Measurements from ENCODE around the gene FAM133B.

- PRO-cap = no peak
- RAMPAGE, long total RNA, 3 experiments = no peak in any of the 3 experiments
Observed at GRCh38 chr7:91875712-91876037, 4.8 kb downstream of the MTERF1 start.

DNA sequence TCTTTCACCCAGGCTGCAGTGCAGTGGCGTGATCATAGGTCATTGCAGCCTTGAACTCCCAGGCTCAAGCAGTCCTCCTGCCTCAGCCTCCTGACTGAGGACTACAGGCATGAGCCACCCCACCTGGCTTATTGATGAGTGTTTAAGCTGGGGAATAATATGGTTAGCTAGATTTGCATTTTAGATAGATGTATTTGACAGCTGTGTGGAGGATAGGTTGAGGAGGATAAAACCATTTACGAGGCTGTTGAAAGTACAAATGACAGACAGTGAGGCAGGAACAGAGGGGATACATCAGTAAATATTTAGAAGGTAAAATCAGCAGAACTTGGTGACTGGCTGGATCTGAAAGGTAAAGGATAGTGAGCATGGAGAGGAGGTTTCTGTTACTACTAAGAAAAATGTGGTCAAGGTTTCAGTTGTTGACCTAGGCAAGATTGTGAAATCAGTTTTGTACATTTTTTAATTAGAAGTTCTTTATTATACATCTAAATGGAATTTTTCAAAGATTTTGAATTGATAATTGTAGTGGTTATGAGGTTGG, 12.3 kb downstream of the AKAP9 start:
- PRO-cap = no peak
- RAMPAGE, long total RNA, 3 experiments = no peak in any of the 3 experiments

DNA sequence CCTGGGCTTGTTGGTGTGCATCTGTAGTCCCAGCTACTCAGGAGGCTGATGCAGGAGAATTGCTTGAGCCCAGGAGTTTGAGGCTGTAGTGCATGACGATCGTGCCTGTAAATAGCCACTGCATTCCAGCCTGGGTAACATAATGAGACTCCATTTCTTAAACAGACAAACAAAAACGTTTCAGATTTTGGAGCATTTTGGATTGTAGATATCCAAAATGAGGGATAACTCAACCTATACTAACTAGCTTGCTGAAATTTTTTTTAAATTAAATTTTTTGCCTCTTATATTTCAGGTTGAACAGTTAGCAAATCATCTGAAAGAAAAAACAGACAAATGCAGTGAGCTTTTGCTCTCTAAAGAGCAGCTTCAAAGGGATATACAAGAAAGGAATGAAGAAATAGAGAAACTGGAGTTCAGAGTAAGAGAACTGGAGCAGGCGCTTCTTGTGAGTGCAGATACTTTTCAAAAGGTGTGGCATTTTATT, 64.5 kb downstream of the CYP51A1 start:
- PRO-cap = no peak
- RAMPAGE, long total RNA, 3 experiments = no peak in any of the 3 experiments

DNA sequence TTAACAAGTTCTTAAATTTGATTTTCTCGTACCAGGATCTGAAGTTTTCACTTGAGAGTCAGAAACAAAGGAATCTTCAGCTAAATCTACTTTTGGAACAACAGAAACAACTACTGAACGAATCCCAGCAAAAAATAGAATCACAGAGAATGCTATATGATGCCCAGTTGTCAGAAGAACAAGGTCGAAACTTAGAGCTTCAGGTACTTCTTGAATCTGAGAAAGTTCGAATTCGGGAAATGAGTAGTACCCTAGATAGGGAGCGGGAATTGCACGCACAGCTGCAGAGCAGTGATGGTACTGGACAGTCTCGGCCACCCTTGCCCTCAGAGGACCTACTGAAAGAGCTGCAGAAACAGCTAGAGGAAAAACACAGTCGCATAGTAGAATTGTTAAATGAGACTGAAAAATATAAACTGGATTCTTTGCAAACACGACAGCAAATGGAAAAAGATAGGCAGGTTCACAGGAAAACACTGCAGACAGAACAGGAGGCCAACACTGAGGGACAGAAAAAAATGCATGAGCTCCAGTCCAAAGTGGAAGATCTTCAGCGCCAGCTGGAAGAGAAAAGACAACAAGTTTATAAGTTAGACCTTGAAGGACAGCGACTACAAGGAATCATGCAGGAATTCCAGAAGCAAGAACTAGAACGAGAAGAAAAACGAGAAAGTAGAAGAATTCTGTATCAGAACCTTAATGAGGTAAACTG, 37.5 kb downstream of the CYP51A1 start:
- PRO-cap = no peak
- RAMPAGE, long total RNA, 3 experiments = no peak in any of the 3 experiments

DNA sequence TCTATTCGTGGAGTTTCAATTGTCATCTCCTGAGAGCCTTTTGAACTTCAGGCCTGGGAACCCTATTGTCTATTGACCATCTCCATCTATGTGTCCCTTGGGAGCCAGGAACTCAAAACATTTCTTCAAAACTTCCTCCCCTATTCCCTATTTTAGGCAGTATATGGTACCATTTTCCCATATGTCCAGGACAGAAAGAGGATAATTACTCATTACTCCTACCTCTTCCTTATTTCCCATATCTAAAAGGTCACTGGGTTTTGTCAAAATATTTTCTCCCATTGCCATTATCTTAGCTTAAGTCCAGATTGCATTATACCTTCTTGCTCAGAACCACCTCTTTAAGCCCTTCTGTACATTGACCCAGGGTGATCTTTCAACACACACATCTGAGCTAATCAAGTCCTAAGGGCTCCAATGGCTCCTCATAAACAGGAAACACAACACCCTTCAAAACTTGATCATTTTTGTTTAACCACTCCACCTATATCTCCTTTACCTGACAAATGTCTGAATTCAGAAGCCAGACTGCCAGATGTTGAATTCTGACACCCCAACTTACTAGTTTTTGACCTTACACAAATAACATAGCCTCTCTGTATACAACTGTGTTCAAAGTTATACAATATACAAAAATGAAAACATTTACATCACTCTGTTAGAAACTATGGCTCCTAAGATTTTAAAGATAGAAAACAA, 16.3 kb upstream of the LRRD1 start:
- PRO-cap = no peak
- RAMPAGE, long total RNA, 3 experiments = no peak in any of the 3 experiments

DNA sequence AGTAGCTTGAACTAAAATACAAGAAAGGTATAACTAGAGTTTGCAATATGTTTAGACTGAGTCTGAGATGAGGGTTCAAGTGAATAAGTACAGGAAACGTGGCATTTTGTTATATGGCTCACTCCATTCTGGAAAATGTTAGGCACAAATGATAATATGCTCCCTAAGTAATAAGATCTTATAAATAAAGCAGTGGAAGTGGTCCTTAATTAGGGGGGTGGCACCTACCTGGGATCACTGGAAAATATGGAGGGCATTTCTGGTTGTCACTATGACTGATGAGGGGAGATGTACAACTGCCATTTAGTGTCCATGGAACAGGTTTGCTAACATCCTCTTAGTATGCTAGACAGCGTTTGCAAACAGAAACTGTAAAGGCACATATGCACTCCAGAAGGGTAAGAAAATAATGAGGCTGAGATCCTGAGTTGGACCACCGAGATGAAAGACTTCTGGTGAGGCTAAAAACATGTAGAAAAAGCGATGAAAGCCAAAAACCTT, 990 bp downstream of the KRIT1 start:
- PRO-cap = no peak
- RAMPAGE, long total RNA, 3 experiments = no peak in any of the 3 experiments

DNA sequence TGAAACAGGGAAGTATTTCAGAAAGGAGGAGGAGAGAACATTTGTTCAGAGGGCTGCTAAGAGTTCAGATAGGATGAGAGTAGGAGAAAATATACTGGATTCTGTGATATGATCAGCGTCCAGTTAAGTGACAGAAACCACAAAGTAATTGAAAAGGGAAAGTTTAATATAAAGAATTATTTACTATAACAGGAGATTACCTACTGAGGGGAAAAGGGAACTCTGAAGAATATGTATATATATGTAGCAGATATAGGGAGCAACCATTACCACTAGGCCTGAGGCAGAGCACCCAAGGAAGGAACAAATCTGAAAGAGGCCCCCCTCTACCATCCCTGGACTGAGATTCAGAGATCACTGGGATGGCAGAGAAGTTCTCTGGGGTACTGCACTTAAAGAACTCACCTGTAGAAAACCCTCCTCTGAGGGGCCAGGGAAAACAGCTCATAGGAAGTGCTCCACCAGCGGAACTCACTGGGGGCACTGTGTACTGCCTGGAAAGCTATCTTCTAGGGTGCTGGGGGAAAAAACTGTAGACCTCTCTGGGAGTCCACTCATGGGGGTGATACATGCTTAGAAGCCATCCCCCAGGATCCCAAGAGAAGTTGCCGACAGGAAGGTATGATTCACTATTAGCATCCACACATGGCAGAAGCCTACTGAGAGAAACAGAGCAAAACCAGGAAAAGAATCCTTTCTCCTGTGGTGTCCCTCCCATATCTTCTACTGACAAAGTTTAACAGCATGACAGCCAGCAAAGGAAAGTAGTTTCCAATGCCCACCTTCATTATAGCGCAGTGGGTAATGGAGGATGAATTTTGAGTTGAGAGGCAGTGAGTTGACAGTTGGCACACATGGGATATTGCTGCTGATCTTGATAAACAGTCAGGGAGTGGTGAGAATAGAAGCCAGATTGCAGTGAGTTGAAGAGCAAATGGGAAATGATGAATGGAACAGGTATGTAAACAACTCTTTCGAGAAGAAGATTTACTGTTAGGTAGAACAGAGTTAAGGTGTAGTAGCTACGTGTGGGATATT, 20.7 kb downstream of the ANKIB1 start:
- PRO-cap = no peak
- RAMPAGE, long total RNA, 3 experiments = no peak in any of the 3 experiments

- PRO-cap = no peak
- RAMPAGE, long total RNA, 3 experiments = no peak in any of the 3 experiments
Observed at GRCh38 chr7:92447859-92448662, 779 bp downstream of the GATAD1 start.

GRCh38 chr7:92527462-92528134, 722 bp downstream of the PEX1 start:
- PRO-cap = no peak
- RAMPAGE, long total RNA, 3 experiments = no peak in any of the 3 experiments

DNA sequence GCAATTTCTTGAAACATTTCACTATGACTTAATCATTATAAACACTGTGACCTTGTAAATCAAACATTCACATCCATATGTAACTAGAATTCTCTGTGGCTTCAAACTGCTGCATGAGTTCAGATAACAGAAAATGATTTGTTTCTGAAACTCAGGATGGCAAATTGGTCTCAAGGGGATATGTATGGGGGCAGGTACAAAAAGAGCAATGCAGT, 3.8 kb downstream of the FAM133B start:
- PRO-cap = no peak
- RAMPAGE, long total RNA, 3 experiments = no peak in any of the 3 experiments

DNA sequence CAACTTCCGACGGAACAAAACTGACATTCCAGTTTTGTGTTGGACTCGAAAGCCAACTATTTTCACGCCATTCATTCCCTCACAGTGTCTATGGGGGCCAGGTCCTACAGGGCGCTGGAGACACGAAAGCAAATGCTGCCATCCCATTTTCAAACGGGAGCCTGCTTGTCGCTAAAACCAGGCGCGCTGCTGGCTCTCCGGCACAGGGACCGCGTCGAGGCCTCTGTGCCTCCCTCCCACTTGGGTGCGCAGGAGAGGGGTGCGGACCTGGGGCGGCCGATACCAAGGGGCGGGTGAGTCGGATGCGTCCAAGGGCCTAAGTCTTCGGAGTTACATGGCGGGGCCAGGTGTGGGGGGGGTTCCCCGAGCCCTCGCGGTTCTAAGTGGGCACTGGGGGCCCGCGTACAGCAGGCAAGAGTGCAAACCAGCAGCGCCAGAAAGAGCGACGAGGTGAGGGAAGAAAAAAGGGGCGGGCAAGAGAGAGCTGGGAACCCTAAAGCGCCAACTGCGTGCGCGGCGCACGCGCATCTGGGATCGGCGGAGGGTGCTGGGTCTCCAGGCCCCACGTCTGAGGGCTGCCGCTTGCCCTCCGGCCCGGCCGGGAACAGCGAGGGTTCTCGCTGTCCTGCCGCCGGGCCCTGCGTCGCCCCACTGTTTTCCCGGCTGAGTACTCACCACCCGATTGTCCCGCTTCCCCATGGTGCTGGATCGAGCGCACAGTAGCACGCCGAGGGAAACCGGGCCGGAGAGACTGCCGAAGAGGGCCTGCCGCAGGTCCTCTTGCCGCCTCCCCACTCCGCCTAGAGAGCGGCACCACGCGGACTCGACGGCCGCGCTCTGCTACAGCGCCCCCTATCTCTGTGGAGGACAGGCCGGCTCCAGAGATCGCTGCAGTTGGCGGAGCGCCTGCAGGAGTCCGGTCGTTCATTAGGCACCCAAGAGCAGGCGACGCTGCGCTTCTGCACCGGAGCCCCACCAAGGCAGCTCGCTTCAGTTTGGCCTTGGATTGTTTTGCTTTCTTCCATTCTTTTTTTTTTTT, at the start of gene FAM133B:
Gene FAM133B, minus strand, starts transcription at position 798 of the 1,039 bp plus-strand sequence.
- PRO-cap = bidirectional peak, plus-strand start at position 531 of the sequence, minus-strand start at position 530 of the sequence; bidirectional peak, plus-strand start at position 891 of the sequence, minus-strand start at position 798 of the sequence
- RAMPAGE, long total RNA, 3 experiments = start-site peak on the minus strand in 3 of 3 experiments, centred at positions 768 to 771 of the sequence, 95 to 334 reads per replicate

GRCh38 chr7:92606787-92607384, 16.7 kb upstream of the FAM133B start:
- PRO-cap = no peak
- RAMPAGE, long total RNA, 3 experiments = no peak in any of the 3 experiments

GRCh38 chr7:92608266-92609298, 18.4 kb upstream of the FAM133B start:
- PRO-cap = no peak
- RAMPAGE, long total RNA, 3 experiments = no peak in any of the 3 experiments

- PRO-cap = no peak
- RAMPAGE, long total RNA, 3 experiments = no peak in any of the 3 experiments
Observed at GRCh38 chr7:92768547-92769442, 67.6 kb downstream of the CDK6 start.

- PRO-cap = unidirectional peak, plus-strand start at chr7:92833560; bidirectional peak, plus-strand start at chr7:92833999, minus-strand start at chr7:92833964
- RAMPAGE, long total RNA, 3 experiments = start-site peak on the minus strand in 2 of 3 experiments, at chr7:92833910-92833988 at its widest, 29 to 40 reads per replicate
Observed at GRCh38 chr7:92833237-92834016, 2.9 kb downstream of the CDK6 start.

DNA sequence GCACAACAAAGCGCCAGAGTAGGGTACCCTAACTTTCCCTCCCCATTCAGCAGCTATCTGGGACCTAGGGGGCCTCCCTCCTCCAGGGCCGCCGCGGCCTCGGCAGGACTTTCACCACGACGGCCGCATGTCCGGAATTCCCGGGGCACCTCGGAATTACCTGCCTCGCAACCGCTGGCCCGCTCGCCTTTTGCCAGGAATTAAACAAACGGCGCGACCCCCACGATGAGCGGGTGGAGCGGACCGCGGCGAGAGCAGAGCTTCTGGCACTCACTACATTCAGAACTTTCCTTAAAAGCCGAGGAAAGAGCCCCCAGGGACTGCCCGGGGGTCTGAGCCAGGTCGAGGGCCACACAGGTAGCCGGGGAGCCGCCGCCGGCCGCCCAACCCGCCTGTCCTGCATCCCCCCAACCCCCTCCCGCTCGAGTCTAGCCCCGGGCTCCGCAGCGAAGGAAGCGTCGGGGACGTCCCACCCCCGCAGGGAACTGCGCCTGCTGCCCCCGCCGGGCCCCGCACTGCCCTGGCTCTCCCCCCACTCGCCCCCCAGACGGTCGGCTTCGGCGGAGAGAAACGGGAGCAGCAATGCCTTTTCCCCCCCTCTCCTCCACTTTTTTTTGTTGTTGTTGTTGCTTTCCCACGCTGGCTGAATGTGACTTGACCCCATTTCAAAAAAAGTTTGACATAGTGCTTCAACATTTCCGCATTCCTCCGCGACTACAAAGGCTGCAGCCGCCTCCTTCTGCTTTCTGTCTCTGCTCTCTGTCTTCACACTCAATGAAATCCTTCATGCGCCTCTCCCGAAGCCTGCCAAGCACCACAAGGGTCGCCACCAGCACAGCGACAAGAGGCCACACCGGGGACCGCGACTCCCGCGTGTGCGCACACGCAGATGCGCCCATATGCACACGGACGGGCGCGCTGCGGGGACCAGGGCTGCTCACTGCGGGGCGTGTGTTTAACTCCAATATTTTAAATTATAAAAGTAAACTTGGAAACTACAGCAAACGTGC, 1.2 kb downstream of the CDK6 start:
- PRO-cap = bidirectional peak, plus-strand start at position 749 of the sequence, minus-strand start at position 748 of the sequence
- RAMPAGE, long total RNA, 3 experiments = no peak in any of the 3 experiments

DNA sequence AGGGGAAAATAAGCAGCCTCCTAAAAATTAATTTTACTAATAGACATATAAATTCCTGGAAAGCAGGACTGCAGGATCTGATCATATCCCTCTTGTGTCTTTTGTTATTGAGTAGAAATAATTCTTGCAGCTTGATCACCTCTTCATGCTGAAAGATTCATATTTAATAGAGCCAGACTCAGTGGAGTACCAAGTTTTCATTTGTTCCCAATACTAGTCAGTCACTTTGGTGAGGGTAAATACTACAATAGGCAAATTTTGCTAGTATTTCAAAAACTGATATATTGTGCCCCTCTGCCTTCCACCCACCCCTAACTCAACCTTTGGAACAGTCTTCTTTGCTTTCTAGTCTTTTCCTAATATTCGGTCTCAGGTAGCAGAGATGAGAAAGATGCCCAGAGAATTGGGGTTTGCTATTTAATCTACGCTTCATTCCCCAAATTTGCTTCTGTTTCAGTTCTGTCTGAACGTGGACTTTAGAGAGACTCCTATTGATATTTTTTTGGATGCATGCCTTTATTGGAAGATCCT, 12.6 kb downstream of the GNG11 start:
- PRO-cap = no peak
- RAMPAGE, long total RNA, 3 experiments = no peak in any of the 3 experiments

DNA sequence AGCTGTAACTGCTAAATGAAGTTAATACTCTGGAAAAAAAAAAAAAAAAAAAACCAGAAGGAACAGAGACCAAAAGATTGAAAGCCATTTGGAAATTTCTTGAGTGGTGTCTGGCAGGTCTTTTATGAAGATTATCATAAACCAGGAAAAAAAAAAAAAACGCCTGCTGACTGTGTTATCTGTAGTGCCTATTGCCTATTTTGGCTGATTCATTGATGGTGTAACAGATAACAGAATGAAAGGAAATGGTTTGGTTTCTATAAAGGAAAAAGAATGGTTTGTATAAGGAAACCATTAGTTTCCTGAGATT, 60.5 kb upstream of the BET1 start:
- PRO-cap = no peak
- RAMPAGE, long total RNA, 3 experiments = no peak in any of the 3 experiments

DNA sequence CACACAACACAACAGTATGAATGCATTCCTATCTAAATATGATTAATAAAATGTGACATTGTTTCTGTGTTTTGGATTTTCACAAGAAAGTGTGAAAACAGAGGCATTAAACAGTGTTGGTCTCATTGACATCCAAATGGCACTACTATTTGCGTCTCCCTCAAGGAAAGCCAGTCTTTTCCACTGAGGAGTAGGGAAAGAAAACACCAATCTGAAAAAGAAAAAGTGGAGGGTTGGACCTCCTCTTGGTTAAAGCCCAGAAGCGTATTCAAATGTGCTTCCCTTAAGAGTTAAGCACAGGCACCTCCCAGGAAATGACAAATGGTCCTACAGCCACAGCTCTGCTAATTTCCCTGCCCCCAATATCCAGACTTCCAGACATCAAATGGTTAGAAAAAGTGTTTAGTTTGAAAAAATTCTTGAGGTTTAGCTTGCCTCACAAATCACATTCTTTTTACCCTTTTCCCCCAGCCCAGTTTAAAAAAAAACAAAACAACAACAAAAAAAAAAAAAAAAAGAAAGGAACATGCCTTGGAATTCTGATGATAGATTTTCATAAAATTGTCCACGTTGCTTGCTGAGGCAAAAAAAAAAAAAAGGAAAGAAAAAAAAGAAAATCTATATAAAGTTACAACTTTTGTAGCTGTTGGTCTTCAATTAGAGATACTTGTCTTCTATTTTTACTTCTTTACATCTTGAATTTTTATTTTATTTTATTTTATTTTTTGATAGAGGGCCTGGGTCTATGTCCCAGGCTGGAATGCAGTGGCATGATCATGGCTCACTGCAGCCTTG, 19.0 kb upstream of the COL1A2 start:
- PRO-cap = no peak
- RAMPAGE, long total RNA, 3 experiments = no peak in any of the 3 experiments

DNA sequence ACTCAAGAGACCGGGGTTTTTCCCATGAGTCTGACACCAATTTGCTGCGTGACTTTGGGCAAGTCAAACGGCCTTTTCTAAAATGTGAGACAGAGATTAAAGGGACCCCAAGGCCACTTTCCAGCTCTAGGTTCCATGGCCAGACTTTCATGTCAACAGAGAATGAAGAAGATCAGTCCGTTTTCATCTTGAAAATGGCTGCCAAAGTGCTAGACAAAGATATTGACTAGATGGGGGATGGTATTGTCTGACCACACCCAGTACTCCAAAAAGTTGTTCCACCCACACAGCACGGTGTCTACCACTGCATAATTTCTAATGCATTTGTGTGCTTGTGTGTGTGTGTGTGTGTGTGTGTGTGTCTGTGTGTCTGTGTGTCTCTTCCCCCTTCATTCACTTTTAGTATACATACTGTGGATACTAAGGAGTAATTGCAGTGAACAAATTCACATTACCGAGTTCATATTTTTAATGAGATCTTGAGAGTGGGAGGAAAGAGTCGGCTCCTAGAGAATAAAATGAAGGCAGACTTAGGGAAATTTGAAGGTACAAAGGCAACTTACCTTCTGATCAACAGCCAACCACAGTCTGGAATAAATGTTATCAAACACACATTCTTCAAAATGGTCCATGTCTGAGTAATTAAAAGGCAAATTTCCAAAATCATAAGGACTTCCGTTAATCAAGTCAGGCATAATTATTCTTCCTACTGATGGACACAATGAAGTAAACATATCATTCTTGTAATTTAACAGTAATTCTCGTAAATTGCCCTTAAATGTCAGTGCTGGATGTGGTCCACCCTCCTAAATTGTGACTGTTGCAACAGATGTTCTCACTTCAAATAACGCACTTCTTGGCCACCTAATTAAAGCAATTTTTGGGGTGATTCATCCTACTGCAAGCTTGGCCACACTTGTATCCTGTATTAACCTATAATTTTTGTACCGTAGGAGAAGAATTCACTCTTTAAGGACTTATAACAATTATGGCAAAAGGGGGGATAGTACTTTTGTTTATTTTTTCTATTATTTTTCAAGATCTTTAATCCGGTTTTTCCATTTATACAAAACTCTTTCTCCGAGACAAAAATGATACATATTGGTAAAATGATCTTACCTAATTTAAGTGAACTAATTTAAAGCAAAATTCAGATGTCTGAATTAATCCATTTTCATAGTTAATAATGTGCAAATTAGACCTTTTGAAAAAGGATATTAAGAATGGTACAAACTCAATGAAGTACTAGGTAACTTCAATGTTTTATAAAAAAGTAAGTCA, 1.7 kb downstream of the COL1A2 start:
- PRO-cap = unidirectional peak, minus-strand start at position 196 of the sequence; unidirectional peak, minus-strand start at position 815 of the sequence
- RAMPAGE, long total RNA, 3 experiments = no peak in any of the 3 experiments

Data from tibial nerve (tissue), 3 donors.